Ileum (tissue), 1 donor: ENCODE measurements around a stretch of chr13.

- PRO-cap: no peak
These were observed 383.4 kb downstream of the IRS2 start for GRCh38 chr13:109402914-109403383.

GRCh38 chr13:109699972-109700584 lies 86.3 kb downstream of the IRS2 start:
- PRO-cap: no peak

DNA sequence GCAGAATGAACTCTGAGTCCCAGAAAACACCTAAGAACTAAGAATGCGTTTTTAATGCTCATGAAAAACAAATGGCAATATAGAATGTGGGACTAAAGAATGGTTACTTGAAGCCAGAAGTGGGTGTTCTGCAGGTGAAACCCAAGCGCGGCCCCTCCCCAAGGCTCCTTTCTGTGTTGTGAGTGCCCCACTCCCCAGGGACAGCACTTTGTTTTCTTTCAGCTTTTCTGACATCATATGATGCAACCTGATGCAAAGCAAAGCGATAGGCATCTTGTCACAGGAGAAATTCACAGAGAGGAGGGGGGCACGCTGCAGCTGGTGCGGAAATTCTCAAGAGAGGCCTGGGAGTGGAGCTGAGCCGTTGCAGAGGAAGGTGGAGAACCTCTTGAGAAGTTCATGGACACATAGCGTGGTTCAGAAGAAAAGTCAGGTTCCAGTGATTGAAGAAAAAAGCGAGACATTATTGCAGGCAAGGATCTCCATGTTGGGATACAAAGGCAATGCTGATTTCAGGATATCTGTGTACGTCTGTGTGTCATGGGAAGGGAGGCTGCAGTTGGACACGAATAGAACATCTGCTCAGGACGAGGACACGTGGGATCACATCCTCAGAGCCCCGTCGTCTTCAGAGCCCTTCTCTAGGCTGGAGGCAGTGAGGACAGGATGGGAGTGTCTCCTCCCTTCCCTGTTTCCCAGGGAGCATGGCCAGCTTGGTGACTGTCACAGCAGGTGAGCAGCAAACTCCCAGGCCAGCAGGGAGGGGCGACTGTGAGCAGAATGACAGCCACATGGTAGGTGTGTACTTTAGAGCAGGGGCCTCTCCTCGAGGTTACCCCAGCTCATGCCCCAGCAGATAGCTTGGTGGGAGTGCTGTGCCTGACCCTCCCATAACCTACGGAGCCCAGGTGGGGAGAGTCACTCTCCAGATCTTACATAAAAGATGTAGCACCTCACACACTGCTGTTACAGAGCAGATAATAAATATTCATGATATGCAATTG lies 79.1 kb downstream of the IRS2 start:
- PRO-cap: no peak

- PRO-cap: no peak
These were observed 5.5 kb downstream of the IRS2 start for GRCh38 chr13:109780610-109781508.

DNA sequence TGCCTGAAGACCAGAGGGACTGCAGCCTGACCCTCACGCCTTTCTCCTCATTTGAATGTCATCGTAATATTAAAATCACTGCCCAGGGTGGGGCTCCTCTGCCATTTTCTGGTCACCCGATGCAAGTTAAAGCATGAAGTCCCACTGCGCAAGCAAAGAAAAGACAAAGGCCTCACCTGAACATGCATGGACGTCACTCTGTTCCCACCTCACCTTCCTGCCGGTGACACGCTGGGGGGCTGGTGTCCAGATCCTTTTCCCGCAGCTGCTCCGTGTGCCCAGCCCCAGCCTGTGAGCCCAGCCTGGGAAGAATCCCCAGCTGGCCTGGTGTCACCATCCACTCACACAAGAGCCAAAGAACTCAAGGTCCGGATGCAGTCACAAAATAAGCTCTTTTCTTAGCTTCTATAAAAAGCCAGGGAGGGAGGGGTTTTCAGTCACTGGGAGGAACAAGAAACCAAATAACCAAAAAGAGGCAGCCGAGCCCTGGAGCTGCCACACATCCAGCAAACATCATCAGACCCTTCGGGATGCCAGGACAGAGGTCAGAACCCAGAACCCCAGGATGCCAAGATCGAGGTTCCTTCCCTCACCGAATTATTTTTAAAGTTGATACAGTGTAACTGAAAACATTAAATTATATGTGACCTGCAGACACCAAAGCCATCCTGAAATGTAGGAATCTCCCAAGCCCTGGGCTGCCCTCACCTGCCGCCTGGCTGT lies 249.8 kb downstream of the COL4A1 start:
- PRO-cap: no peak

GRCh38 chr13:110171795-110172048 lies 135.2 kb downstream of the COL4A1 start:
- PRO-cap: no peak

DNA sequence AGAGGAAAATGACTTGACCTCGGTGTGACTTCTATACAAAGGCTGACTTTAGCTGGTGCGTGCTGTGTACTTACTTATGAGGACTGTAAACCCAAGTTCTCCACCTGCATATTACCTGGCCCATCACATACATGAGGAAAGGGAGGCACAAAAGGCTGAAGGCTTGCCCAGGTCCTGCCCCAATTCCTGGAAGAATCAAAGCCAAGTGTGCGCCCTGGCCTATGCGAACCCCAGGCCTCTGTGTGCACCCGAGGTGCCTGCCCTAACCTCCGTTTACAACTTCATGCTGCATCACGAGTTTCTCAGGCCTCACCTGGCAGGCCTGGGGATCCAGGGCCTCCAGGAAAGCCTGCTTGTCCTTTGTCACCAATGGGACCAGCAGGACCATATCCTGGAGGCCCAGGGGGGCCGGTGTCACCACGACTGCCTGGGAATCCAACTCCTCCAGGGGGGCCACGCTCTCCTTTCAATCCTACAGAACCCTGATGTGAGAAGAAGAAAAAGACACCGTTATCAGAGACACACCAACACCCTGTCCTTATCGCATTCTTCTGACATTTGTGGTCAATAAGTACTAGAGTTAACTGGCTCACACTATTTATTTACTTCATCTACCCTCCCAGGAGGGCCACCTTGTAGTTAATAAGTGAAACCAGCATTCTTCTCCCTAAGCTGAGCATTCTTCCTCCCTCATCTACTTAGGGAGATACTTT lies 120.7 kb downstream of the COL4A1 start:
- PRO-cap: no peak

GRCh38 chr13:110198335-110198728 lies 108.6 kb downstream of the COL4A1 start:
- PRO-cap: no peak

DNA sequence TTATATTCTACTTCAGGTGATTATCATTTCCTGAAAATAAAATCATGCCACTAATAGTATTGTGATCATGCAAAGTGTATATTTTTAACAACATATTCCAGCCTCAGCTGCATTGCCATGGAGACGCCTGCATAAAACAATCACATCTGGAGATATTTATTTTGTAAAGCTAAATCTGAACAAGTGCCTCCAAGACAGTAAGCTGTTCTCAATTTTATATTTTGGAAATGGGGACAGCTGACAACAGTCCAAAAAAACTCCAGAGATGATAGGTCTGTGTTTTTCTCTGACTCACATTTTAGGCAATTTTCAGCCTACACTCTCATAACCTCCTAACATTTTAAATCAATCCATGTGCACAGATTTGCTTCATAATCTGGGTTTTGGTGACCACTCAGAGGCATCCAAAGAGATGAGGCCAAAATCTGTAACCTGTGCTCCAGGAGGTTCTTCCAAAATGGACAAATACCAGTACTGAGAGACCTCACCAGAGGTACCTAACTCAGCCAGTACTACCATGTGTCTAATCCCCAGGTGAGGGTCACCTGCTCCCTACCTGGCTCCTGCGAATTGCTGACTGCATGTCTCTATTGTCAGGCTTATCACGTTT lies 62.8 kb downstream of the COL4A1 start:
- PRO-cap: no peak

- PRO-cap: no peak
These were observed 42.4 kb downstream of the COL4A1 start for GRCh38 chr13:110264436-110265172.

GRCh38 chr13:110281563-110282304 lies 25.2 kb downstream of the COL4A1 start:
- PRO-cap: no peak

- PRO-cap: no peak
These were observed 8.2 kb downstream of the COL4A1 start for GRCh38 chr13:110298448-110299532.

DNA sequence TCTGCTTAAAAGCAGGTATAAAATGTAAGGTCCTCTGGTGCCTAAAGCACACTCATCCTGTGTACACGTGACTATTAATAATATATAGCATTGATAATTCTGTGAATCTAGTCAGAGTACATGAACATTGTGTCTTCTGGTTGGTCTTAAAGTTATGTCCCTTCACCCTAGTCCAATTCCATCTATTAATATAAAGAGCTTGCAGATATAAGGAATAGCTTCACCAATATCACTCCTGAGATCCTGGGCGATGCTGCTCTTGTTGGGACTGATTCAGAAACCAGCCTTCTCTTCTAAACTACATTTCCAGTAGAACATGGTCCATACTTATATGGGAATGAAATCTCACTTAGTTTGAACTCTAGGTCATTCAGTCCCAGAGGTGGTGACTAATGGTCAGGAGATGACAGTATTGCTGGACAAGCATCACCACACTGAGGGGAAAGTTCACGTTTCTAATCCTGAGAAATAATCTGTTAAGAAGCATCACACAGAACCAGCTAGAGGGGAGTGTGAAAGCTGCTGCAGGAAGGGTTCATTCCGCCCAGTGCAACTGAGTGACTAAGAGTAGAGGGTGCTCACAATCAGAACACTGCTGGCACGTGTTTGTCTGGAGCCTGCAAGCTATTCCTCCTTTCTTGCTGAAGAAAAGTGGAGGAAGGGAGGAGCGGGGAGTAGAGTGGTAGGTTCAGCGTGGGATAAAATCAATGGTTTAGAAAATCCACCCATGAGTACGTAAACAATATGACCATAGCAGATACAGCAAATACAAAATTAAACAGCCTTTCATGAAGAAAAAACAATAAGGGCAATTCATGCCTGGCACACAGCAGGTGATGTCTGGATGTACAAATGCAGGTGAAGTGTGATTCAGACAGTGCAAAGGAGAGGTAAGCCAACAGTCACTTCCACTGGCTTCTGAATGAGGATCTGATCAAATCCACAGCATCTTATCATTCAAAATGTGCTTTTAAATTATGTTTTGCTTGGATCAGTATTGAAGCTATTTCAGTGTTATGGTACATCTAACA lies 2.7 kb downstream of the COL4A1 start:
- PRO-cap: no peak

DNA sequence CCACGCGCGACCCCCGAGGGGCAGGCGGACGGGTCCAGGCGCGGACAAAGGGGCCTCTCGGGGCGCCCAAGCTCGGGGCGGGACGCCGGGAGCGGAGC lies 277 bp downstream of the COL4A1 start:
- PRO-cap: no peak

- PRO-cap: bidirectional peak, plus-strand start at chr13:110308627, minus-strand start at chr13:110308526
These were observed 1.3 kb downstream of the COL4A2 start for GRCh38 chr13:110308302-110308876.

DNA sequence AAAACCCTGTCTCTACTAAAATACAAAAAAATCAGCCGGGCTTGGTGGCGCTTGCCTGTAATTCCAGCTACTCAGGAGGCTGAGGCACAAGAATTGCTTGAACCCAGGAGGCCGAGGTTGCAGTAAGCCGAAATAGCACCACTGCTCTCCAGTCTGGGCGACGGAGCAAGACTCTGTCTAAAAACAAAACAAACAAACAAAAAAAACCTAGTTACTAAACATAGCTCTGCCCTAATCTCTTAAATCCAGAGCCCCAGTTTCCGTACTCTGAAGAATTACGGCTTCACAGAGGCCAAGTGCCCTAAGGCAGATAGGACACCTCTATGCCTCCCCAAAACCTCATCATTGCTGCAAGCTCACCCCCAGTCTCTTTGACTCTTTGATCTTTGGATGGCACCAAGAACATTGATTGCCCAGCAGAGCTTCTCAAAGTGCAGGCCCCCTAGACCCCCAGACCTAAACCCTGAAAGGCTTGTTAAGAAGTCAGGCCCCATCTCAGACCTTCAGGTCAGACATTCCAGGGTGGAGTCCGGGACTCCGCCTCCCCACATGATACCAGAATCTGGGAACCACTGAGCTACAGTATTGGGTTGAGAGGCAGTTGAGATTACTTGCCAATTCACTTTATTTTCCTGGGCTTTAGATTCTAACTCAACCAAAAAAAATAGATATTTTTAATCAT lies 2.9 kb downstream of the COL4A2 start:
- PRO-cap: no peak

DNA sequence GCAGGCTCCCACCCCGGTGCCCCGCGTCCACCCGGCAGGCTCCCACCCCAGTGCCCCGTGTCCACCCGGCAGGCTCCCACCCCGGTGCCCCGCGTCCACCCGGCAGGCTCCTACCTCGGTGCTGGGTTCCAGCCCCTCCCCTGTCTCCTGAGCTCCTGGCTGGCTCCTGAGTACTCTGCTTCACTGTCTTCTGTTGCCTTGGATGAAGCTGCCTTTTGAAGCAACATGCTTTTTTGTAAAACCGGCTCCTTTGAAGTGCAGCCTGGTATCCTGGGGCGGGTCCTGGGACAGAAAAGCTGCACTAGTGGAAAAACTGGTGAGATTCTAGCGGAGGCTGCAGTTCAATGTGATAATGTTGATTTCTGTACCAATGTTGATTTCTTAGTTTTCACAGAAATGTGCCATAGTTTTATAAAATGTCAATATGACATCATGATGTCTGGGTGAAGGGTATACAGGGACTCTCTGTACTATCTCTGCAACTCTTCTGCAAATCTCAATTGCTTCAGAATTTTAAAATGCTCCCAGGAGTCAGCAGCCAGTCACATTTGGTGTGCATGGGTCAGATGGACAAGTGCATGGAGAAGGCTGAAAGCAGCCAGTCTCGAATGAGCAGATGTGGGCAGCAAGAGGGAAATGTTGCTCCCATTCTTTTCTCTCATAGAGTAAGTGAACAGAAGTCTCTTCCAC lies 6.8 kb downstream of the COL4A2 start:
- PRO-cap: no peak

GRCh38 chr13:110331055-110331818 lies 24.2 kb downstream of the COL4A2 start:
- PRO-cap: no peak

- PRO-cap: no peak
These were observed 117.6 kb downstream of the COL4A2 start for GRCh38 chr13:110424568-110425204.

GRCh38 chr13:110447003-110447401 lies 114.5 kb downstream of the RAB20 start:
- PRO-cap: no peak